Adrenal gland (tissue), 7 donors: ENCODE measurements around a stretch of chr17.

DNA sequence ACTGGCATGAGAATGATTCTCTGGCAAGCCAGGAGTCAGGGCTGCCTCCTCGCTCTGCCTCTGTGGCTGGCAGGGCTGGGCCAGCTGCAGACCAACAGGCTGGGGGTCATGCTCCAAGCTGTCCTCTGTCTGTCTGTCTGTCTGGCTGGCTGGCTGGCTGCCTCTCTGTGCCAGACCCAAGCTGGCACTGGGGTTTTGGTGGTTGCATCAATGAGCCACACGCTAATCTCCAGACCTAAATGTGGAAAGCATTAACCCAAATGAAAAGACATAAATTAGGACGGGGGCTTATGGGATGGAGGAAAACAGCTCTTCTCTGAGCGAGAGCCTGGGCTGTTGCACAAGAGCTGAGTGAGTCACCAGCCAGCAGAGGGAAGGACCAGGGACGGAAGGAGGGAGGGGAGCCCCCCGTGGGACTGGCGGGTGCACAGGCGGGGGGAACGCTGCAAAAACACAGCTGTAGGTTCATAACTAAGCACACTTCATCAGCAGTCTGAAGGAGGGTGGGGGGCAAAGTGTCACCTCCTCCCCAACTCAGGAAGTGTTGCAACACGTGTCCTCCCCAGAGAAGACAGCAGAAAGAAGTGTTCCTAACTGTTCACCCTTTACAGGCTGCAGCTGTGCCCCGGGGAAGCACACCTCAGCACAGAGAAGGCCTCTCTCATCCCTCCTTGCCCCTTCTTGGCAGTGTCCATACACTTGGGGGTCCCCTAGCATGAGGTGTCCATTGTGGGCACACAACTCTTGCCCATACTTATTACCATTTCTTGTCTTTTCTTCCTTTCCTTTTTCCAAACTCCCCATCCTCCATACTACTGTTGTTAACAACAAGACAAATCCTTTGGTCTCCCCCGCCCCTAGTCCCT is 83.3 kb downstream of the GAS7 start:
- PRO-cap, 3 experiments: peak in 3 of 3 experiments; most common plus-strand start position 608 of the sequence (in 2); most common minus-strand start position 189 of the sequence (in 2)
- RAMPAGE, long total RNA, 4 experiments: no peak in any of the 4 experiments
- RRBS: no CpG with 5 or more reads among the region's 12 CpGs

DNA sequence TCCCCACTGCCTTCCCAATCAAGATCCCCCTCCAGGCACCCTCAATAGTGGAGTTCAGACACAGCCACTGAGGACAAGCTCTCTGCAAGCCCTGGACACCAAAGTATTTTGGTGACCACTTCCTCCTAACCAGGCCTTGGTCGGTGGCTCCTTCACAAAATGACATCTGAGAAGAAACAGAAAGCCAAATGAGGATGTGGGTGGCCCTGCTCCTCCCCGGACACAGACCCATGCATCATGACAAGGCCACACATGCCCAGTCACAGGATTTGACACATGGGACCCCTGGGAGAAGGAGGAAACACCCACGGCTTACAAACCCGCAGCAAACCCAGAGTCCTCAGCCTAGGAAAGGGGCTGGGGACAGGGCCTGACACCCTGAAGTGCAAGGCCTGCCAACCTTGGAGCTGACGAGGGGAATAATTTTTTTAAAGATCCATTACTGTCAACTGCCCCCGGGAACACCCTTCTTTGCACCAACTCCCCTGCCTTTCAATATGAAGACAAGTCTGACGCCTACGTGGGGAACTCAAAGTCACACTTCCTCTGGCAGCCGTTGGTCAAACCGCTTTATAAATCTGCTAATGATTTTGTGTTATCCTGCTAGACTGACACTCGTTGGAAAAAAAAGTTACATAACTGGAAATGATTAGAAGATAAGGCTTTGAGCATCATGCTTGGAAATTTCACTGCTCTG is 41.4 kb downstream of the GAS7 start:
- PRO-cap, 3 experiments: peak in 2 of 3 experiments; most common plus-strand start position 343 of the sequence (in 2); most common minus-strand start position 164 of the sequence (in 2)
- RAMPAGE, long total RNA, 4 experiments: no peak in any of the 4 experiments
- RRBS: no CpG with 5 or more reads among the region's 11 CpGs

DNA sequence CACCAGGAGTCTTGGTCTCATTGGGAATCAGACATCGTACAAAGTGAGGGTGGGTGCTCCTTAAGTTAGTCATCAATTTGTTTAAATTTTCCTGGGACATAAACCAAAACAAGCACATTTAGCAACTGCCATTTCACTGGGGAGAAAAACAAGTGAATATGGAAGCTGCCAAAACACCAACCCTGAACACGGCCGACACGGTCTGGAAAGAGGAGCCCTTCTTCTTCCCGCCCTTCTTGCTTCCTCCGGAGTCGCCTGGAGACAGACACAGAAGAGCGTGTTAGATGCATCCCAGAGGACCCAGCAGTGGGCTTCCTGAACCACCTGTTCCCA is 32.7 kb downstream of the MYH13 start:
- PRO-cap, 3 experiments: no peak in any of the 3 experiments
- RAMPAGE, long total RNA, 4 experiments: no peak in any of the 4 experiments
- RRBS: no CpG with 5 or more reads among the region's 8 CpGs

GRCh38 chr17:10724819-10725783 is 4.7 kb downstream of the TMEM220 start:
- PRO-cap, 3 experiments: no peak in any of the 3 experiments
- RAMPAGE, long total RNA, 4 experiments: no peak in any of the 4 experiments
- RRBS: no CpG with 5 or more reads among the region's 12 CpGs

GRCh38 chr17:10730189-10730564 is 354 bp upstream of the TMEM220 start:
- PRO-cap, 3 experiments: no peak in any of the 3 experiments
- RAMPAGE, long total RNA, 4 experiments: no peak in any of the 4 experiments
- RRBS: no CpG with 5 or more reads among the region's 14 CpGs

- PRO-cap, 3 experiments: no peak in any of the 3 experiments
- RAMPAGE, long total RNA, 4 experiments: no peak in any of the 4 experiments
- RRBS: no CpG with 5 or more reads among the region's 2 CpGs
Measured at GRCh38 chr17:10777217-10777370, 26.8 kb downstream of the TMEM238L start.

- PRO-cap, 3 experiments: no peak in any of the 3 experiments
- RAMPAGE, long total RNA, 4 experiments: no peak in any of the 4 experiments
- RRBS: no CpG with 5 or more reads among the region's 5 CpGs
Measured at GRCh38 chr17:10777371-10777627, 26.6 kb downstream of the TMEM238L start.

DNA sequence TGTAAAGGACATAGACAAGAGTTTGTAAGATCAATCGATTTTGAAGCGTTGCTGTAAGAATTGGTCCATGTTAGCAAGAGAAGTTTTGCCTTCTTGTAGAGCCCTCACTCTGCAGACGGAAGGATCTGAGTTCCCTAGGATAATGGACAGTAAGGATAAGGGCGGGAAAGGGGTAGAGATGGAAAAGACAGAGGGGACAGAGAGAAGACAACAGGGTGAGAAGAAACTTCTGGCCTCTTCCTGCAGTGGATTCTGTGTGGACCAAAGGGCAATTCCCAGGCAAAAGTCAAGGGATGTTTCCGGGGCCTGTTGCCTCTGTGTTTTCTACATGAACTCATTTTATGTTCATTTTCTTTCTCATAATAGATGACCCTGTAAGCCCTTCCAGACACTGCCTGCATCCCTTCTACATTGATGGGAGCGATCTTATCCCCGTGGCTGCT is 602 bp upstream of the TMEM238L start:
- PRO-cap, 3 experiments: no peak in any of the 3 experiments
- RAMPAGE, long total RNA, 4 experiments: no peak in any of the 4 experiments
- RRBS: no CpG with 5 or more reads among the region's 7 CpGs

- PRO-cap, 3 experiments: no peak in any of the 3 experiments
- RAMPAGE, long total RNA, 4 experiments: no peak in any of the 4 experiments
- RRBS: no CpG with 5 or more reads among the region's 7 CpGs
Measured at GRCh38 chr17:10807607-10808057, 3.7 kb upstream of the TMEM238L start.

DNA sequence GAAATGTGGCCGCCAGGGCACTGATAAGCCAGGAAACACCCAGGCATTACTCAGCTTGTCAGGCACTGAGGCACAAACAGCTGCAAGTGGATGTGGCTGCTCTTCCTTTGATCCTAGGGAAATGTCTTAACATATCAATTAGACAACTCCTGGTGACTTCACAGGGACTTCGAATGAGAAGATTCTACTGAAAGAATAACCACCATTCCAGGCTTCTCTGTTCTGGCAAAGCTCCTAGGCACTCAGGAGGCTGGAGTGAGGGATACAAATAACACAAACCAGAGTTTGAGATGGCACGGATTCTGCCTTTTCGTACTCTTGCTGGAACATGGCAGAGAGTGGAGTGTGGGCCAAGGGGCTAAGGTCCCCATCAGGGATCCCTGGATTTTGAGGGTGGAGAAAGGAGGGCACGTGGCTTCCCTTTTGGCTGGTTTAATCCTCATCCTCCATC is 66.7 kb upstream of the SHISA6 start:
- PRO-cap, 3 experiments: peak in 1 of 3 experiments; most common minus-strand start position 224 of the sequence (in 1)
- RAMPAGE, long total RNA, 4 experiments: no peak in any of the 4 experiments
- RRBS: no CpG with 5 or more reads among the region's 5 CpGs

- PRO-cap, 3 experiments: no peak in any of the 3 experiments
- RAMPAGE, long total RNA, 4 experiments: no peak in any of the 4 experiments
- RRBS: 62% methylated on average over 2 of the region's 8 CpGs
Measured at GRCh38 chr17:11925068-11925921, 72.0 kb downstream of the ZNF18 start.

GRCh38 chr17:11978084-11978757 is 19.1 kb downstream of the ZNF18 start:
- PRO-cap, 3 experiments: no peak in any of the 3 experiments
- RAMPAGE, long total RNA, 4 experiments: no peak in any of the 4 experiments
- RRBS: no CpG with 5 or more reads among the region's 5 CpGs

DNA sequence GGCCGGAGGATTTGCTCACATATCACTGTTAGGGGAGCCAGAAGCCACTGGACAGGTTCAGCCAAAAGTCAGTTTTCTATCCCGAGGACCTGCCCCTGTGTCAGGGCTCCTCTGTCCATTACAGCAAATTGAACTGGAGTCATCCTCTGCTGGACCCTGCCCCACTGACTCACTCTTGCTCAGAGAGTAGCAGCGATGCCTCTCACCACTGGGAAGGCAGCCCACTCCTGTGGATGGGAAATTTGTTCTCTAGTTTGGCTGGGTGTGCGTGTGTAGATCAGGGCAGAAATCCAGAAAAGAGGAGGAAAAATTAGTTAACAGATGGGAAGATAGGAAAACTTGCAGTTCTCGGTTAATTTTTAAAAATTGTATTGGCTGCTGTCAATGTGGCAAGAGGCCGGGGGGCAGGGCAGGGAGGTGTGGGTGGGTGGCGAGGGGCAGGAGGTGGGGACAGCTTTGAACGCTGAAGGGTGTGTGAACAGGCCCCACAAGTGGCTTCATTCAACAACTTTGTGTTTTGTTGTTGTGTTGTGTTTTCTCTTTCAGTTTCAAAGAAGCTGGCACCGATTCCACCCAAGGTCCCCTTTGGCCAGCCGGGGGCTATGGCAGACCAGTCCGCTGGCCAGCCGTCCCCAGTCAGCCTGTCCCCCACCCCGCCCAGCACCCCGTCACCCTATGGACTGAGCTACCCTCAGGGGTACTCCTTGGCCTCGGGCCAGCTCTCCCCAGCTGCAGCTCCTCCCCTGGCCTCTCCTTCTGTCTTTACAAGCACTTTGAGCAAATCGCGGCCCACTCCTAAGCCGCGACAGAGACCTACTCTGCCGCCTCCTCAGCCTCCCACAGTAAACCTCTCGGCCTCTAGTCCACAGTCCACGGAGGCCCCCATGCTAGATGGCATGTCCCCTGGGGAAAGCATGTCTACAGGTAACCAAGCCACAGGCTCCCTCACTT is 33.6 kb downstream of the ELAC2 start:
- PRO-cap, 3 experiments: no peak in any of the 3 experiments
- RAMPAGE, long total RNA, 4 experiments: no peak in any of the 4 experiments
- RRBS: no CpG with 5 or more reads among the region's 22 CpGs

DNA sequence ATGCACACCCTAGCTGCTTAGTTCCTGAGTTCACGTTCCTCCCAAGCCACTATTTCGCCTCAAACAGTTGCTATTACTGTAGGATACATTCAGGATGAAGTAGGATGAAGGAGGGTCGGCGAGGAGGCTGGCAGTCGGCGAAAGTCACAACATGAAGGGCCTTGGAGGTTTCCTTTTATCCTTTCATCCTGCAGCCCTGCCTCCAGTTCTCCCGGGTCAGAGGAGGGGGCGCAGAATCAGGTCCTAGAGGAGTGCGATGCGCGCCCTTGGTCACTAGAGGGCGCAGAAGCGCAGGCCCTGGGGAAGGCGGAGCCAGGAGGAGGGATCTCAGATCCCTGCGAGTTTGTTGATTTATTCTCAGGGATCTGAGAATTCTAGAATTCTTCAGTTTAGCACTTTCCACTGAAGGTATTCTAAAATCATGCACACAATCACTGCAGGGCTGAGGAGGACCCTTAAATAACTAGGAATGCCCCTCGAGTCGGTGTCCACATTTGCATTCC is 6.6 kb upstream of the ELAC2 start:
- PRO-cap, 3 experiments: no peak in any of the 3 experiments
- RAMPAGE, long total RNA, 4 experiments: no peak in any of the 4 experiments
- RRBS: no CpG with 5 or more reads among the region's 17 CpGs

- PRO-cap, 3 experiments: no peak in any of the 3 experiments
- RAMPAGE, long total RNA, 4 experiments: no peak in any of the 4 experiments
- RRBS: no CpG with 5 or more reads among the region's 6 CpGs
Measured at GRCh38 chr17:13353497-13353918, 248.2 kb downstream of the HS3ST3A1 start.

GRCh38 chr17:13509390-13510480 is 92.0 kb downstream of the HS3ST3A1 start:
- PRO-cap, 3 experiments: no peak in any of the 3 experiments
- RAMPAGE, long total RNA, 4 experiments: no peak in any of the 4 experiments
- RRBS: no CpG with 5 or more reads among the region's 11 CpGs

DNA sequence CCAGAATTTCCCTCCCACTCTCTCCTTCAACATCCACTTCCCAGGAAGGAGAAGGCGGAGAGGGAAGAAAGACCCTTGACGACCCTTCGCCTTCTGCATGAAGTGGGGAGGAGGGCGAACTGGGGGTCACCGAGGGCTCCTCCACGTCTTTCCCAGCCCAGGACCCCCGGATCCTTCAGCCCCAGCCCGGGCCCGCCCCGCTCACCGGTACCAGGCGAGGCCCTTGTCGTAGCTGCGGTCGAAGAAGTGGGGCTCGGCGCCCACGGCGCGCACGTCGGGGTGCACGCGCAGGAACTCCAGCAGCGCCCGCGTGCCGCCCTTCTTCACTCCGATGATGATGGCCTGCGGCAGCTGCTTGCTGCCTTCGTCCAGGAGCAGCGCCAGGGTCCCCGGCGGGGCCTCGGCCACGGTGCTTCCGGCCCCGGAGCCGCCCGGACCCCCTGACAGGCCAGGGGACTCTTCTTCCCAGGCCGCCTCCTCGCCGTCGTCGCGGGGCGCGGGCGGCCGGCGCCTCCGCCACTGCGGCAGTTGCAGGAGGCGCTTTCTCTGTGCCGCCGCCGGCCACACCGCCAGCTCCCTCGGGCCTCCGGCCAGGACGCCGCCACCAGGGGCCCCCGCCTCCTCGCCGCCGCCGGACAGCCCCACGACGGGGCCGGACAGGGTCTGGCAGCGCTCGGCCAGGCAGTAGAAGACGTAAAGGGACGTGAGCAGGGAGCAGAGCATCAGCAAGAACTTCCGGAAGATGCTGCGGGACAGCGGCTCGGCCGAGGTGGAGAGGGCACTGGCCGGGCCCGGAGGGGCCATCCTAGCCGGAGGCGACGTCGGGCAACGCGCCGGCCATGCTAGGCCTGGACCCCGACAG is 1.2 kb downstream of the HS3ST3A1 start:
- PRO-cap, 3 experiments: peak in 2 of 3 experiments; most common plus-strand start position 687 of the sequence (in 1); most common minus-strand start position 521 of the sequence (in 1)
- RAMPAGE, long total RNA, 4 experiments: no peak in any of the 4 experiments
- RRBS: 5% methylated on average over 38 of the region's 89 CpGs

DNA sequence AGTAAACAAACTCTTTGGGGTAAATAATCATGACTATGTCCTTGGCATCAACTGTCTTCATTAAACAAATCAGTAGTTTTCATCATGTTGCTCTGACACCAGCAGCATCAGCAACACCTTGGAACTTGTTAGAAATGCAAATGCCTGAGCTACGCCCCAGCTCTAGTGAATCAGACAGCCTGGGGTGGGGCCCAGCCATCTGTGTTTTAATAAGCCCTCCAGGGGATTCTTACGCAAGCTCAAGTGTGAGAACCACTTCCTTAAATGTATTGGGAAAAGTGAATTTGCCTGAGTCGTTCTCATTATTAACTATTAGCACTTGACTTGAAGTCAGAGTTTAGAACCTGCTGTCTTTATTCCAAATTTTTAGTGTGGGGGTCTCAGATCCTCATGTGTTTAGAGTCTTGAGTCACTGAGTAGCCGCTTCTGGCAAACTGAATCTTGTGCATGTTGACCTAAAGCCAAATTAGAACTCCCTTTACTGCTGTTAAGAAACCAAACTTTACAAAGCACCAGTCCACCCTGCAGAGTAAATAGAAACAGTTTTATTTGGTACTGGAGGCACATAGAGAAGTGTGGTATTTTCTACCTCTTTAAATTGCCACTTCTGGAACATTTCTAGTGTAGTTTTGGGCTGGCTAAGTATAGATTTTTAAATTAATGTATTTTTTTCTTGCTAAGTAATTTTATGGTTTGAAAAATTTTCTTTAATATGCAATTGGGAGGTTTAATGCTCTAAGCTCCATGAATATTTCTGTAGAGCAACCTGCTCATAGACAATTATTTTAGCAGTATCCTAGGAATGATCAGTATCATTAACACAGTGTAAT is 137.3 kb upstream of the COX10 start:
- PRO-cap, 3 experiments: no peak in any of the 3 experiments
- RAMPAGE, long total RNA, 4 experiments: no peak in any of the 4 experiments
- RRBS: no CpG with 5 or more reads among the region's 4 CpGs

DNA sequence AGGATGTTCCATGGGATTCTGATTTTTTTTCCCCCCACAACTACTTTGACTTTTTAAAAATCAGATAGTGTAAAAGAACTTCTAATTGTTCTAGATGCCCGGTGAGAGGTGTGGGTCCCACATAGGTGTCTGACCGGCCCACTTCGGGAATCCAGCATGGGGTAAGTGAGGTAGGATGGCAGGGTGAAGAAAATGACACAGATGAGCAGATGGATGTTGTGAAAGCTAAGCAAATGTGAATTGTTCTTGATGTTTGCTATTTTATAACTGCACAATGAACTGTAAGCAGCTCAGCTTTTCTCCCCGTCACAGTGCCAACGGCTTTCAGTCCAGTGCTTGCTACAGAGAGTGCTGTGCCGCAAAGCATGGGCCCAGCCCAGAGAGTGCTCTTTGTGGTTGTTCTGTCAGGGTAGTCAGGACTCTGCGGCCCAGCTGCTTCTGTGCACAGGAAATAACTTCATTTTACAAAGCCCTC is 39.2 kb downstream of the CDRT15 start:
- PRO-cap, 3 experiments: no peak in any of the 3 experiments
- RAMPAGE, long total RNA, 4 experiments: no peak in any of the 4 experiments
- RRBS: no CpG with 5 or more reads among the region's 7 CpGs

GRCh38 chr17:14303333-14304120 is 2.6 kb downstream of the HS3ST3B1 start:
- PRO-cap, 3 experiments: no peak in any of the 3 experiments
- RAMPAGE, long total RNA, 4 experiments: no peak in any of the 4 experiments
- RRBS: no CpG with 5 or more reads among the region's 42 CpGs